GM19239 (cell line): ENCODE measurements around a stretch of chr1.

DNA sequence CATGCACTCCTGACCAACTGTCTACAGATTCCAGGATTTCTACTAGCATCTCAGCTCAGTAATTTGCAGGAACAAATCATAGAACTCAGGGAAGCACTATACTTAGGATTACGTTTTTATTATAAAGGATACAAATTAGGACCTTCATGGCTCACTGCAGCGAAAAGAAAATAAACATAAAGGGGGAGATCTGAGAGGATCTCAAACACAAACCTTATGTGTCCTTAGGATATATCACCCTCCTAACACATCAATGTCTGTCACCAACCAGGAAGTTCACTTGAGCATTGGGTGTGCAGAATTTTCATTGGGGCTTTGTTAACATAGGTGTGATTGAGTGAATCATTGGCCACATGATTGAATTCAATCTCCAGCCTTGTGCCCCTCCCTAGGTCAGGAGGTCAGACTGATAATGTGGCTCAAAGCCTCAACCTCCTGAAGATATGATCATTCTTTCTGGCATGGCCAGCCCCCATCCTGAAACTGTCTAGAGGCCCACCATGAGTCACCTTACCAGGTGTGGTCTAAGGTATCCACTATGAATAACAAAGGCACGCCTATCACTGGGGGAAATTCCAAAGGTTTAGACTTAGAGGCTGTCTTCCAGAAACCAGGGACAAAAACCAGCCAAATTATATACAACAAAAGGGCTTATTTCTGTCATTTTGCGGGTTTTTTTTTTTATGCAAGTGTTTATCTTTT lies 90.0 kb downstream of the PKN2 start:
- RRBS, result no CpG with 5 or more reads among the region's 4 CpGs

- RRBS, result no CpG with 5 or more reads among the region's 10 CpGs
Measured at GRCh38 chr1:89005138-89006248, 13.1 kb upstream of the KYAT3 start.

DNA sequence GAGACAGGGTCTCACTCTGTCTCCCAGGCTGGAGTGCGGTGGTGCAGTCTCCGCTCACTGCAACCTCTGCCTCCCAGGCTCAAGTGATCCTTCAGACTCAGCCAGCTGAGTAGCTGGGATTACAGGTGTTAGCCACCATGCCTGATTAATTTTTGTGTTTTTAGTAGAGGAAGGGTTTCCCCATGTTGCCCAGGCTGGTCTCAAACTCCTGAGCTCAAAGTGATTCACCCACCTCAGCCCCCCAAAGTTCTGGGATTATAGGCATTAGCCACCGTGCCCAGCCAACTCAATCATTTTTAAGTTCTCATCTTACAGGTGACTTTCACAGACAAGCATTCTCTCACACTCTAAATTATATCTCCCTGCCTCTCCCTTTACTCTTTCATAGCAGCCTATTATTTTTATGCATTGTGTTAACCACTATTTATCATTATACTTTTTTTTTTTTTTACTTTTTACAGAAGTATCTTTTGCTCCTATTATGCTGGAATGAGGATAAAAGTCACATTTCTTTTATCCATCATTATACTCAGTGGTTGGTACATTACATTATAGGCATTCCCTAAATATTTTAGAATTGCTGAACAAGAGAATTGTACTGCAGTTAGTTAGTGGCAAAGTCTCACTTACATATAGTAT lies 9.8 kb downstream of the GBP2 start:
- RRBS, result no CpG with 5 or more reads among the region's 3 CpGs

- RRBS, result no CpG with 5 or more reads among the region's 1 CpG
Measured at GRCh38 chr1:89739975-89740211, 80.9 kb upstream of the LRRC8D start.

DNA sequence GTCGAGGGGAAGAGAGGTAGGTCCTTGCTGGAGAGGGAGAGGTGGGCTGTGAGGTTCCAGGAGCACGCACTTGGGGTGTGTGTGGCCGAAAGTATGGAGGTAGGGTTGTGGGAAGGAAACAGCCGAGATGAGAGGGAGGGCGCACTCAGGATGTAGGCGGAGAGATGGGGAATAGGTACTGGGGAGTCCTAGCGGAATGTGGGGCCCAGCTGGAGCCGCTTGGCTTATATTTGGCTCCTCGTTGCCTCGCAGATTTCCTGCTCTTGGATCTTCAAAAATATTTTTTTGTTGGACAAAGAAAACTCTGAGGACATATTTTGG lies 1.3 kb downstream of the LRRC8D start:
- RRBS, result no CpG with 5 or more reads among the region's 10 CpGs

DNA sequence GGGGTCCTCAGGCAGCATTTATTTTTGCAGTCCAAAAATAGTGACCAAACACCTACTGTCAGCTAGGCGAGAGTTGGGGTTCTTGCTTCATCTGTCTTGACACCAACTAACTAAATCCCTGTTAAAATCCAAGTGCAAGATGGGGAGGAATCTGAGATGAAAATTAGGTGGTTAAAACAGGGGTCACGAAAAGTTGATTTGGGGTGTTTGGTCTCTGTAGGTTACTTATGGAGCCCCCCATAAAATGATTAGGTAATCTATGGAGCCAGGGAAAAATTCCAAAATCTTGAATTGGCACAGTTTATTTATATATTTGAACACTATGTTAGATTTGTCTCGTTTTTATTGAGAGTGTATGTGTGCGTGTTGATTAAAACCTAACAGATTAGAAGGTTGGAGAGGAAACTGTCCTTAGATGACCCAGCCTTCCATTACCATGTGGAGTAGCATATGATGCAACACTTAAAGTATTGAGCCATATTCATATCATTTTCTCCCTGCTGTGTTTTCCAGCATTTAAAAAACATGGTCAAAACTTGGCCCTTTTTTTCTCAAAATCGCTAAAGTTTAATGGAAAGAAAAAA lies 2.0 kb downstream of the LRRC8D start:
- RRBS, result no CpG with 5 or more reads among the region's 5 CpGs

DNA sequence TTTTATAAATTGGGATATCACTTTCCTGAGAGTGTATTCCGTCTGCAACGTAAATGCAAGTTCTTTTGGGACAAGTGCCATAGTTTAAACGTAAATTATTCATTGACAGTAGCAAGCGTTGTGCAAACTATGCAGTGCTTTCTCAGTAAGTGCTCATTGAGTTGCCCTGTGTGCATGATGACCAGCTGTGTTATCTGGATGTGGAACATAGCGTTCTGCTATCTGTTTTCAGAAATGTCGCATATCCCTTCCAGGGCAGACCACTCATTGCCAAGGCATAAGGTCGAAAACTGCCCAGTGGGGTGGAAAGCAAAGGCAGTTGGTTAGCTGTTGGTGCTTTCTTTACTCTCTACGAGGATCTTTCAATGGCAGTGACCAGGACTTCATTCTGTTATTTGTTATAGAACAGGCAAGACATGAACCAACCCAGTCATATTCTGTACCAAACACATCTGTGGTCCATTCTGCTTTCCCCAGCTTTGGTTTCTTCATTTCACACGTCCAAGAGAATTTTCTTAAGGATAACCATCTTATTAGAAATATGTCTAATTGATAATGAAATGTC lies 51.3 kb downstream of the LRRC8D start:
- RRBS, result no CpG with 5 or more reads among the region's 9 CpGs

- RRBS, result no CpG with 5 or more reads among the region's 10 CpGs
Measured at GRCh38 chr1:89897950-89898575, 77.2 kb downstream of the LRRC8D start.

- RRBS, result no CpG with 5 or more reads among the region's 30 CpGs
Measured at GRCh38 chr1:90062665-90063383, 67.9 kb downstream of the ZNF326 start.

- RRBS, result 27% methylated on average over 10 of the region's 31 CpGs
Measured at GRCh38 chr1:90706452-90706775, 10.7 kb downstream of the BARHL2 start.

DNA sequence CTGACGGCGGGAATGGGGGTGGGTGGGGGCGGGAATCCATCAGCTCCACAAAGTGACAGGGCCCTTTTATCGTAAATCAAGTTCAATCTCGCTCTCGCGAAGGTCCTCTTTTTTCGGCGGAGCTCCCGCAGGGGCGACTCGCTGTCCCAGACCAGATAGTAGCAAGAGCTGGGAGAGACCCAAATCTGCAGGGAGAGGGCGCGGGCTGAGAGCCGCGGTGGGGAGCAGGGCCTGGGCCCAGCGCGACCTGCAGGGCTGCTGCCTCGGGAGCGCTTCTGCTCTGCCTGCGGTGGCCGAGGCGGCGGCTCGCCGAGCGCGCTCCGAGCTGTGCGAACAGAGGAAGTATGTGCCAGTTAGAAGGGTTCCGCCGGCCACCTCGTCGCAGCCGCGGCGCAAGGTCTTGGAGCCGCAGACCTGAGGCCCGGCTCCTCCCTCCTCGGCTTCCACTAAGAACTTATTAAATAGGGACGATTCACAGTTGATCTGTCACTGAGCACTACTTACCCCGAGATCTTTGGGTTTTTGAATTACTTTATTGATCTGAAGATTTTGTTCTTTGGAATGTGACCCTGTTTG lies 10.2 kb downstream of the BARHL2 start:
- RRBS, result 5% methylated on average over 8 of the region's 42 CpGs

GRCh38 chr1:90969057-90969832 lies 52.6 kb downstream of the ZNF644 start:
- RRBS, result no CpG with 5 or more reads among the region's 5 CpGs

- RRBS, result no CpG with 5 or more reads among the region's 4 CpGs
Measured at GRCh38 chr1:91008482-91008976, 13.3 kb downstream of the ZNF644 start.

- RRBS, result no CpG with 5 or more reads among the region's 2 CpGs
Measured at GRCh38 chr1:91070356-91070654, 48.5 kb upstream of the ZNF644 start.

DNA sequence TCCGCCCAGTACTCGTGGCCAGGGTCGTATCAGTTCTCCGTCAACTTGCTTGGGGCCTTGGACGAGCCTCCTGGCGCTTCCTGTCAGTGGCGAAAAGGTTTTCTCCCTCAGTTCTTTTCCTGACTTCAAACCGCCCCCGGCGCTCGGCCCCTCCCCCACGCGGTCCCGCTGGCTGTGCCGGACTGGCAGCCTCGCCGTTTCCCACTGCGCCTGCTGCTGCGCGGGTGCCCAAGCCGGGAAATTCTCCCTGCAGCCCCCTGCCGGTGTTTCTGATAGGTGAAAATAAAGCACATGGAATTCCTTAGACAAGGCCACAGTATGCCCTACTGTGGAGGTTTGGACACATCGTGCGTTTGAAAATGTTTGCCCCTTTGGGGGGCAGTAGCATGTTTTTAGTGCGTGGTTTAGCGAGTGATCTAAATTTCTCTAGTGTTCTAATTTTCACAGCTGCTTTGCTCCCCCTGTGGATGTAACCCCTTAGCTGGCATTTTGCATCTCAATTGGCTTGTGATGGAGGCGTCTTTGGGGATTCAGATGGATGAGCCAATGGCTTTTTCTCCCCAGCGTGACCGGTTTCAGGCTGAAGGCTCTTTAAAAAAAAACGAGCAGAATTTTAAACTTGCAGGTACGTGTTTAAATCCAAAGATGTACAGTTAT lies 684 bp downstream of the CDC7 start:
- RRBS, result 1% methylated on average over 13 of the region's 31 CpGs

- RRBS, result no CpG with 5 or more reads among the region's 7 CpGs
Measured at GRCh38 chr1:91583012-91583468, 82.4 kb downstream of the CDC7 start.

GRCh38 chr1:91596252-91596625 lies 95.6 kb downstream of the CDC7 start:
- RRBS, result no CpG with 5 or more reads among the region's 5 CpGs

- RRBS, result no CpG with 5 or more reads among the region's 13 CpGs
Measured at GRCh38 chr1:91736588-91737620, 149.0 kb downstream of the TGFBR3 start.

DNA sequence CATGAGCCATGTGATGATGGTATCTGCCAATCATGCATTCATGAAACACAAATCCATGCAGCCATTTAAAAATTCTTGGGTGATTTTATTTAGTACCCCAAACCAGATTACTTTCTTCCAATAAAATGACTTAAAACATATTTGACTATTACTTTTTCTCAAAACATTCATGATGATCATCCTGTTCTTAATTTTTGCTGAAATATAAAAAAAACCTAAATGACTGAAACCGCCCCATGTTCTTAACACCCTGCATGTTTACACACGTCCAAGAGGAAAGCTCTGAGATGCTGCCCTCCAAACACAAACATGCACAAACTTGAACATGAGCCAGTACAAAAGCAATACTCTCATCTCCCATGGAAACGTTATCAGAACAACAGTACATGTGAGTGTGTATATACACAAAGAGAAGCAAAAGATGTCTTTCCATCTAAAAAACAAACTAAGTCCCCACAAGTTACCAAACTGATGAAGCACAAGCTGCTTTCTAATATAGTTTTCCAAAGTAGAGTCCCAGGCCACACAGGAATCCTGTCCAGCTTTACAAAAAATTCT lies 140.0 kb downstream of the TGFBR3 start:
- RRBS, result no CpG with 5 or more reads among the region's 3 CpGs

- RRBS, result no CpG with 5 or more reads among the region's 3 CpGs
Measured at GRCh38 chr1:91803738-91804198, 82.2 kb downstream of the TGFBR3 start.